ENCODE measurements around a stretch of chr2.

- RRBS: no CpG with 5 or more reads among the region's 1 CpG
Observed at GRCh38 chr2:11286324-11286879, 58.0 kb downstream of the ROCK2 start.

DNA sequence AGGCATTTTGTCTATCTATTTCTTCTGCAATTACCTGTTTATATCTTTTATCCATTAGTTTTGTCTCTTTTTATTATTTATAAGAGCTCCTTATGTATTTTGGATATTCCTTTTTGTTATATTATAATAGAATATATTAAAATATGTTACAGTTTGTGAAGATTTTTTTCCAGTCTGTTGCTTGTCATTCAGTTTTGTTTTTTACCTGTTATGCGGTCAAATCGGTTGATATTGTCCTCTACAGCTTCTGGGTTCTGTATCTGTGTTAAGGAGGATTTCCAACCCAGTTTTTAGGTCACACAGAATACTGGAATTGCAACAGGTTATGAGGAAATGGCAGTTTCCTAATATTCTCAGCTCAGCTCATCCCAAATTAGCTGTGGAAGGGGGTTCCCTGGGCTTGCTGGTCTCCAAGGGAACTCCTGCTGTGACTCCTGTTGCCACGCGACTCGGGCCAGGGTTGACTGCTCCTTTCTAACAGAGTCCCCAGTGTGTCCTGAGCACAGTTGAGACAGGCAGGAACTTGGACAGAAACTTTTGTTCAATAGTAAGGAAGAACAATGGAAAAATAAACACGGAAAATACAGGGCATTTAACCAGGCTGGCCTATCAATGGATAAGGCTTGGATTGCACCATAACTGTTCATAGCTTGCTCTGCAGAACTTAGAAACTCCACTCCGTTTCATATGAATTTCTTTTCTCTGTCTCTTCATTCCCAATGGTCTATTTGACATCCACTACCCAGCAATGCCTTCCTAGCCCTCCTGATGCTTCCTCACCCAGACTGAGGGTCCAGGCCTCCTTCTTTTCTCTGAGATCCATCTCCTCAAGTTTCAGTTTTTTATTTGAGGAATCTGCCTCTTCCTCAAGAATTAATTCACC lies 3.8 kb upstream of the ROCK2 start:
- RRBS: no CpG with 5 or more reads among the region's 7 CpGs

- RRBS: no CpG with 5 or more reads among the region's 11 CpGs
Observed at GRCh38 chr2:11368040-11368780, 23.8 kb upstream of the ROCK2 start.

- RRBS: no CpG with 5 or more reads among the region's 5 CpGs
Observed at GRCh38 chr2:11375404-11375809, 31.0 kb upstream of the ROCK2 start.

DNA sequence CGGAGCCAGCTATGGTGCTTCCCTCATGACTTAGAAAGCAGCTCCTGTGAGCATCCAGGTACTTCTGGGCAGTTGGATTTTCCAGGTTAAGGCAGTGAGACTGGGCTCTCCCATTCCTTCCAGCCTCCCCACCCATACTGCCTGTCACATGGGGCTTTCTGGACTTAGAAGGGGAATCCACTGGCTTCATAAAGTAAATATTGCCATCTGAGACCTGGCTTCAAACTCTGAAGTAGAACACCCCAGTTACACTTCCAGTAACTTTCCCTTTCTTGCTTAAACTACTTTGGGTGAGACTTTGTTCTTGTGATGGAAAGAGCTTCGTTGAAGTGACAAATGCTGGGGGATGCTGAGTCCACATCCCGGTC lies 31.4 kb upstream of the ROCK2 start:
- RRBS: no CpG with 5 or more reads among the region's 3 CpGs

DNA sequence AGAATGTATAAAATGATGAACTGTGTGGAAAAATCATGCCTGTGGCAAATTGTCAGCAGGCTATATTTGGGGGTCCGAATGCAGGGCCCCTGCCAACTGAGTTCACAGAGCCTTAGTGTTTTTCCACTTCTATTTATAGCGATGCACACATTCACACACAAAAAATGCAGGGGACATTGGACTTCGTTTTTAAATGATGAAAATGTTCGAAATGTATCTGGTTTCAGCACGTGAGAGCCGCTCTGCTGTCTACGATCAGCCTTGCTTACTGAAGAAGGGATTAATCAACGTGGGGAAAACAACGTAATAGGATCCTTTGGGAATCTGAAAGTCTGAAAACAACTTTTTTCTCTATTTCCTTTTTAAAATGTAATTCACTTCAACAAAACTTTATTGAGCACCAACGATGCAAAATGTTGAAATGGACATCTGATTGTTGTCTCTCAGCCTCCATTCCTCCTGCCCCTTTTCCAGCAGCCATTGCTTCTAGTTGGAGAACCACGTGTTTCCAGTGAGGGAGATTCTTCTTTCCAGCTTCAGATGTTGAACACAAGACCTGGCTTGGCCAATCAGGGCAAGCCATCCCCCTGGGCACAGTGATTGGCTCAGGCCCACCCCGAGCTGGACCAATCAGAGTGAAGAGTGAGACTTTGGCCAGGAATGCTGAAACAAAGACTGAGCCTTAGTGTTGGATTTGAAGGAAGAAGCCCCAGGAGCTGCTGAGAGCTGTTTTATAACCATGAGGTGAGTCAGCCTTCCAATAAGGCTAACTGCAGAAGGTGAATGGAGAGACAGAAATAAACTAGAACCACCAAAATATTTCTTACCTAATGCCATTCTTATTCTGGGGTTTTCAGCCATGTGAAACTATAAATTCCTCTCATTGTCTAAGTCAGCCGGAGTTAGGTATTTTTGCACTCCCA lies 59.1 kb downstream of the E2F6 start:
- RRBS: no CpG with 5 or more reads among the region's 13 CpGs

GRCh38 chr2:11515444-11516078 lies 18.3 kb upstream of the GREB1 start:
- RRBS: no CpG with 5 or more reads among the region's 8 CpGs

- RRBS: 35% methylated on average over 7 of the region's 14 CpGs
Observed at GRCh38 chr2:11677368-11677816, 7.4 kb upstream of the NTSR2 start.

DNA sequence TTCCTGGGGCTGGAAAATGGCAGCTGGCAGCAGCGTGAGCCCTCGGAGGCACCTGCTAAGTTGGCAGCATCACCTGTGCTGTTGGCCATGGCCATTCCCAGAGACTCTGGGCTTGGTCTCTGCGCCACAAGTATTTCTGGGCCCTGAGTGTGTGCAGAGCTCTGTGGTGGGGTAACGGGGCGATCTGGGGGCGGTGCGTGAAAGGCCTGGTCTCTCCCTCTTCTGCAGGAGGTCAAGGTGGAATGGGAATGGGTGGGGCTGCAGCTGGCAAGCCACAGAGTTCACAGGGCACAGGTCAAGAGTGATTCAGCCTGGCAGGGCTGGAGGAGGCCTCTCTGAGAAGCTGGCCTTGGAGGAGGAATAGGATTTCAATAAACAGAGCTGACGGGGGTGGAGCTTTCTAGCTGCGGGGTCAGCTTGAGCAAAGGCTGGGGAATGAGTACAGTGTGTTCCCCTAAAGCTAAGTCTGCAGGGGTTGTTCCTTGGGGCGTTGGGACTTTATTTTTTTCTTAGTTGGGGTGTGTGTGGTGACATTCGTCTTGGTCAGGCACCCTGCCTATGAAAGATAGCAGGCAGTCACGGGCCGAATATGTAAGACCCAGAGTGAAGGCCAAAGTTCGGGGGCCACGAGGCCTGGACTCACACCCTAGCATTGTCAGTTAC lies 10.4 kb upstream of the NTSR2 start:
- RRBS: no CpG with 5 or more reads among the region's 15 CpGs

- RRBS: no CpG with 5 or more reads among the region's 12 CpGs
Observed at GRCh38 chr2:11749491-11750188, 3.2 kb downstream of the LPIN1 start.

DNA sequence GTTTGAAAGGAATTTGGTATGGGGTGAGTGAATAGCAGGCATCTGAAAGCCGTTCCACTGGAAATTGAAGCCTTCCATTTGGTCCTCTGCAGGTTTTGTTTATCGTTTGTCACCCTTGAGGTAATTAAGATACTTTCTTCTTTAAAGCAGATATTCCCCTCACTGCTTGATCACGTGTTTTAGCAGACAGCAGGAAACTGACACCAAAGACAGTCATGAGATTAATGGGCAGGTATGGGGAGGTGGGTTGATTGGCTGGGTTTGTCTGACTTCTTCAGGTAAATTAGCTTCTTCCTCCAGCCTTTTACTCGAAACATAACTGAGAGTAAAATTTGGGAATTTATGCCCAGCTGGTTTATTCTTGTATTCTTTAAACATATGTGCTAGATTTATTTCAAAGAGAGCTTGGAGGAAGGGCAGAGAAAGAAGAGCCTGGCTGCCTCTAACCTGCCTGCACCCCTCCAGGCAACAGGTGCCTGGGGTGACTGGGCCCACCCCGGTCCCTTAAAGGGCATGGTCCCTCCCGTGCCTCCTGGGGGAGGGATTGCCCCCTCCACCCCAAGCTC lies 10.8 kb downstream of the LPIN1 start:
- RRBS: no CpG with 5 or more reads among the region's 6 CpGs

GRCh38 chr2:12034333-12034950 lies 288.0 kb downstream of the LPIN1 start:
- RRBS: no CpG with 5 or more reads among the region's 9 CpGs

- RRBS: no CpG with 5 or more reads among the region's 8 CpGs
Observed at GRCh38 chr2:12044856-12045221, 298.4 kb downstream of the LPIN1 start.

DNA sequence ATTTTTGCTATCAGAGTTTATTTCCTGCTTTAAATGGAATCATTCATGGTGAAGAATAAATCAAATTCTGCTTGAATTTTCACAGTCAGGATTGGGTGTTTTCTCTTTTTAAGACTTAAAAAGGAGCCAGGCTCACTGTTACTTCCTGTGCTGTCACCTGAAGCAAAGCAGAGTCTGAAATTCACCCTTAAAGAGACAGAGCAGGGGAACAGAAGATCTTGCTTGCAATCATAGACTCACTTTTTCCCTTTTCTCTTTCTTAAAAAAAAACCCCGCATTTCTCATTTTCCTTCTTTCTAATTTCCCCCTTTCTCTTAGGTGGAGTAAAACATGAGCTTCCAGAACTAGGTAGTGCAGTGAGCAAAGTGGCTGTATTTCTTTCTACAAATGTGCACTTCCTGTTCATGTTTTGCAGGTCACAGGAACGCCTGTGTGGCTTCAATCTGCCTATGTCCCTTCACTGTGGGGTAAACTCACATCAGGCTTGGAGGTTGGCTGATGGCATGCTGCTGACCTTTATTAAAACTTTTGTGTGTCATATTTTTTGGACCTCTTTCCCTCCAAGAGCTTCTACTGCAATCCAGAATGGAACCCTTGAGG lies 381.2 kb downstream of the LPIN1 start:
- RRBS: no CpG with 5 or more reads among the region's 2 CpGs

DNA sequence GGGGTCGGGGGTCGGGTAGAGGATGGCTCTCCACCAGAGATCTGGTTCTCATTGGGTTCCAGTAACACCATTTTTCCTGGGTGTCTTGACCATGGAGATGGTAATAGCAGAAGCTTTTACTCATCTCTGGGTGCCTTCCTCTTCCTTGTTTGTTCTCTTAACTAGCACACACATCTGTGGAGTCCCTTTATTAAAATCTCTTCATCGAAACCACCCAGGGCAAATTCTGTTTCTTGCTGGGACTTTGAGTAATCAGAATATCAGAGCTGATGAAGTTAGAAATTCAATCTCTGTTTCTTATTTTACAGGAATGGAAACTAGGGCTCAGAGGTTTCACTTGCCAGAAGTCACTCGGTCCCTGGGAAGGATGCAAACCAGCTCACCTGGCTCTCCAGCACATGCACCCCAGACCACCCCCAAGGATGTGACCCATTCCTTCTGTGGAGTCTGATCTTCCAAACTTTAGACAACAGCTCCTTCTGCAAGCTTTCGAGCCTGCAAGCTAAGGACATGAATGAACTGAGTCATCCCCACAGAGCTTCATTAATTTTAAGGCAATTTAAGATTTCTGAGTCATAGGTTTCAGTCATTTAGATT lies 14.8 kb upstream of the TRIB2 start:
- RRBS: no CpG with 5 or more reads among the region's 5 CpGs

DNA sequence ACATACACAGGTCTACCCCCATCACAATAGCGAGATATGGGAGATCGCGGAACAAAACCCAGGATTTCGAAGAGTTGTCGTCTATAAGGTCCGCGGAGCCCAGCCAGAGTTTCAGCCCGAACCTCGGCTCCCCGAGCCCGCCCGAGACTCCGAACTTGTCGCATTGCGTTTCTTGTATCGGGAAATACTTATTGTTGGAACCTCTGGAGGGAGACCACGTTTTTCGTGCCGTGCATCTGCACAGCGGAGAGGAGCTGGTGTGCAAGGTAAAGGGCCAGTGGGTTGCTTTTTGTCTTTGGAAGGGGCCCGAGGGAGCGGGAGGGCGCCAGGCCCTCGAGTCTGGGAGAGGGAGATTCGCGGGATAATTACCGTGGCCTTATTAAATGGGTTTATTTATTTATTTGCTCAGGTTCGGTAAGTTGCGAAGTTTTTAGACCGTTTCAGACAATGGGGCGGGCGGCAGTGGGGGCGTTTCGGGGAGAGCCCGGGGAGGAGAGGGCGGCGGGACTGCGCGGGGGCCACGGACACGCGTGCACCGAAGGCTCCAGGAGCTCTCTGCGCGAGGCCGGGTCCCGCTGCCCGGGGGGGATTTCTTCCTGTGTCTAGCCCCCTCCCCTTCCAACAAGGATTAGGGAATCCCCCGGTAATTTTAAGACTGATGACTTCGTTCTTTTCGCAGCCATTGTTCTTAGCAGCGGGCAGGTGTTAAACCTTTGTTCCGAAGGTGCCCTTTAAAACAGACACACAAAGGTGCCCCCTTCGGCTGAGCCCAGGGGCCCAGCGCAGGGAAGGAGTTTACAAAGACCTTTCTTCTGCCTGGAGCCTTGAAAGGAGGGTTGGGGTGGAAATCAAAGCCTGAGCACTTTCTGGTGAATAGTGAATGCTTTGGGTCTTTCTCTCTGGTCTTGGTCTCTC lies 1.8 kb downstream of the TRIB2 start:
- RRBS: 11% methylated on average over 10 of the region's 55 CpGs

DNA sequence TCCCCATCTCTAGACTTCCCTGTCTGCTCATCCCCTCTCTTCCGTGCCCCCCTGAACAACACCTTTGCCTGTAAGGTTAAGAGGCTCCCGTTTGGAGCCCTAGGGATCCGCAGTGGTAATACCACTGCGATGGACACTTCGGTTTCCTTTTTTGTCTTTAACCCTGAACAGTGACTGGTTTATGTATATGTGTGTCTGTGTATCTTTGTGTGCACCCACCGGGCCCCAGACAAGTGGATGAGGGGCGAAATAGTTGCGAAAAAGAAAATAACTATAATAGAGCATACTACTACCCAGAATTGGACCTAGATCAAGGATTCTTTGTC lies 2.5 kb downstream of the TRIB2 start:
- RRBS: no CpG with 5 or more reads among the region's 8 CpGs

DNA sequence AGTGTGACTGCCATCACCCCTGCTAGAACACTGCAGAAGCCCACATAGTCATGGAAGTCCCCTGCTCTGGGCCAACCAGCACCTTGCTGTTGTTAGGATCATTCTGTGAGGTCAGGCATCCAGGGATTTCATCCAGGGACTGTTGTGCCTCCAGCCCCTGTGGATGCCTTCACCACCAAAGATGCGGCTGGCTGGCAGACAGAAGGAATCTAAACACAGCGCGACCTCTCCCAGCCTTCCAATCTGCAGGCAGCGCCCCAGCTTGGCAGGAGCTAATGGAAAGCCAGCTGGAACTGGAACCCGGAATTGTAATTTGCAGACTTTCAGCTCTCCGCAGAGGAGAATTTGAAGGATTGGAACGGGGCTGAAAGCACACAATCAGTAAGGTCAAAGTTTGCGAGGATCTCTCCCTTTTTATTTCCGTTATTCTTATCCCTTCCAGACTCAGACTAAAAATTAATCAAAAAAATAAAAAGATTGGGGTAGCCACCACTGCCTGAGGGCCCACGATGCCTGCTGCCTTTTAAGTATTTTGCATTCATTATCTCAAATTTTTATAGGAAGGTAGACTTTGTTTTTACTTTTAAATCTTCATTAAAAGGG lies 127.8 kb downstream of the TRIB2 start:
- RRBS: no CpG with 5 or more reads among the region's 10 CpGs

- RRBS: no CpG with 5 or more reads among the region's 4 CpGs
Observed at GRCh38 chr2:13006383-13006671, 289.6 kb downstream of the TRIB2 start.